ENCODE measurements around the genes LRRC47, HES3 and GPR153.

GRCh38 chr1:3156784-3157479 is 87.9 kb downstream of the PRDM16 start:
- PRO-cap: no peak

DNA sequence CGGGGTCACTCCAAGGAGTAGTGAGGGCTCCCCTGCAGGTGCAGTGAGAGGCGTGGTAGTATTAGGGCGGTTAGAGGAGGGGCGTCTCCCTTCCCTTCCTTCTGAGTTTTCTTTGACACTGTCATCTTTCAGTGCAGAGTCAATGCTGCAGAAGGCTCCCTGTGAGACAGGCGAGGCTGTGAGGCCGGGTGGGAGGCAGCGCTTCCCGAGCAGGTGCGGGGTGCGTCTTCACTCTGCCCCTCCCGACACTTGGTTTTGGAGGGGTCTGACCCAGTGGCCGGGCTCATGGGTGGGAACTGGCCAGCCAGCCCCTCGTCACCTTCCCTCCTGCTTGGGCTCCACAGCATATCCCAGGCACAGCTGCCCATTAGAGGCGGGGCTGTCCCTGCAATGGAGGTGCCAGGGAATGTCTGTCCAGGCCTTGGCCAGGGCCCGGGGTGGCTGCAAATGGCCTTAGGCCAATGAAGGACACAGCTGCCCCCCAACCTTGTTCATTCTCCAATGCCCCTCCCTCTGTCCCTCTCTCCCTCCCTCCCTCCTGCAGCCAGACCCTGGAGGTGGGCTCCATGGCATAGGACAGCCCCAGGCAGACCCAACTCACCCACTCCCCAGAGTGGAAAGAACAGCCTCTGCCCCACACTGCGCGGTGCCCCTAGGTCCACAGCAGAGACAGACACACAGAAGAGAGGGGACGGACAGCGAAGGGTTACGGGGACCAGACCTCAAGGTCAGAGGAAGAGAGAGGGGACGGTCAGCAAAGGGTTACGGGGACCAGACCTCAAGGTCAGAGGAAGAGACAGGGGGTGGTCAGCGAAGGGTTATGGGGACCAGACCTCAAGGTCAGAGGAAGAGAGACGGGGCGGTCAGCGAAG is 171.4 kb upstream of the ARHGEF16 start:
- PRO-cap: no peak

GRCh38 chr1:3355701-3356748 is 98.4 kb upstream of the ARHGEF16 start:
- PRO-cap: no peak

DNA sequence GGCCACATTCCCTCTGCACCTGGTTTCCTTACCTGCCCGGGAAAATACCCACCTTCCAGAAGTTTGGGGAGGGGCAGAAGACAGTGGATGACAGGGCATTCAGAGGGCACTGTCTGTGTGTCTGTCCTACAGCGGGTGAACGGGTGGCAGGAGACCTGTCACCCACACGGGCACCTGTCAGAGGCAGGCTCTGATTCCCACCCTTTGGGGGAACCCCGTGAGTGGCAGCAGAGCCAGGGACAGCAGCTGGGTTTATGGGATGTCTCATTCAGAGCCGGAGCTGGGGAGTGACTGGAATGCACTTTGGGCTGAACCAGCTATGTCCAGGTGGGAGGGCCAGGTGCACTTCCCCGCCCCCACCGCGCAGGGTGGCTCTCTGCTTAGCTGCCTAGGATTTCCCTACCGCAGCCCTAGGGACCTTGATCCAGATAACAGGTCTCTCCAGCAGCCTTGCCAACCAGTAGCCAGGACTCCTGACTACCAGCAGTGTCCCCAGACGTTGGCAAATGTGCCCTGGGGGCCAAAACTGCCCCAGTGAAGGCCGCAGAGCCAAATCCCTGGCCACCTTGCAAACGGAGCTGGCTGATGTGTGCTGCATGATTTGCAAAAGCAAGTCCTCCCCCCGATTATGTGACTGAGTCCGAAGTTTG is 2.2 kb downstream of the ARHGEF16 start:
- PRO-cap: no peak

DNA sequence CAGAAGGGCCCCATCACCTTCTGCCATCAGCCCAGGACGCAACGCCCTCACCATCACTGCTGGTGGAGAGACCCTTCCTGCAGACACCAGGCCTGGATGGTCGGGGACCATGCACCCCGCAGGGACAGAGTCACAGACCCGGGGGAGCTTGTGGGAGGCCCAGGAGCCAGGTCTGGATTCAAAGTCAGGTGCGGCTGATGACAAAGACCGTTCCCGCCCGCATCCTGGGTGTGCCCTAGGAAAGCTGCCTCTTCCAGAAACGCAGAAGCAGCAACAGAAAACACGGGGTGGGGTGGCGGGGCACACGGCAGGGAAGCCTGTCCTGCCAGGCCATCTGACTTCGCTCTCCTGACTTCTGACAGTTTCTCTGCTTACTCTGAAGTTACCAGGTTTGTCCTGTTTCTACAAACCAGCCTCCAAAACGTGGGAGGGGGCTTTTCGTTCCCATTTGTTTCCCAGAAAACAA is 49.8 kb downstream of the MEGF6 start:
- PRO-cap: no peak

DNA sequence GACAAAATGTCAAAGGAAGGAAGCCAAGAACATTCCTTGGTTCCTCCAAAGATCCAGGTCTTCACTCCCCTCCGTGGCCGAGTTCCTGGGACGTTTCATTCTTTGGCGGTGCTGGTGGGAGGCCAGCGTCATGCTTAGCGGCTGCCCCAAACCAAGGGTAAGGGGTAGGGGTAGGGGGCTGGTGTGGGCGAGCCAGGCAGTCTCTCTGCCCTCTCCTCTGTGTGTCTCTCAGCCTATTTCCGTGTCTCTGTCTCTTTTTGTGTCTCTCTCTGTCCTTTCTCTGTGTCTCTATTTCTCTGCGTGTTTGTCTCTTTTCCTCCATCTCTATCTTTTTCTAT is 49.4 kb downstream of the MEGF6 start:
- PRO-cap: no peak

- PRO-cap: no peak
Measured at GRCh38 chr1:3599561-3599846, 11.8 kb downstream of the MEGF6 start.

DNA sequence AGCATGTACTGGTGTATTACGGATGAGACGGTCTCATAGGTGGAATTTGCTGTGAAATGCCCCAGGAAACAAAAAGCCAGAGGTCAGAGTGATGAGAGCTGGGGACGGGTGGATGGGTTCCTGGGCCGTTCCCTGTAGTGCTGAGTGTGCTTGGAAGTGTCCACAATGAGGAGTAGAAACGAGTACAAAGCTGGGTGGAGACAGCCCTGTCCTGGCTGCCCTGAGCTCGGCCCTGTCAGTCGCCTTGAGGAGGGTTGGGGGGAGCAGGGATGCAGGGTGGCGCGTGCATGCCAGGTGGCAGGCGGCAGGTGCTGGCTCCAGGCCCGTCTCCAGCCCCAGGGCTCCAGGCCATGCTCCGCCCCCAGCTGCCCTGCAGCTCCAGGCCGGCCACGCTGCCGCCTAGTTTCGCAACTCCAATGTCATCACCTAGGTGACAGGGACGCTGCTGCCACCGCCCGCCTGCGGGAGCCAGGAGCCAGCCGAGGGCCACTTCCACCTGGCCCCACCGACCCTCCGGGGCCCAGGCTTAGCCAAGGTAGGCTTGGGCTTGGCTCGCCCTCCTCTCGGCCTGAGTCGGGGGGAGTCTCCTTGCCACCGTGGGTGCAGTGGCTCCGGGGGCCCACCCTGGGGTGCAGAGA is 16.4 kb downstream of the TP73 start:
- PRO-cap: no peak

DNA sequence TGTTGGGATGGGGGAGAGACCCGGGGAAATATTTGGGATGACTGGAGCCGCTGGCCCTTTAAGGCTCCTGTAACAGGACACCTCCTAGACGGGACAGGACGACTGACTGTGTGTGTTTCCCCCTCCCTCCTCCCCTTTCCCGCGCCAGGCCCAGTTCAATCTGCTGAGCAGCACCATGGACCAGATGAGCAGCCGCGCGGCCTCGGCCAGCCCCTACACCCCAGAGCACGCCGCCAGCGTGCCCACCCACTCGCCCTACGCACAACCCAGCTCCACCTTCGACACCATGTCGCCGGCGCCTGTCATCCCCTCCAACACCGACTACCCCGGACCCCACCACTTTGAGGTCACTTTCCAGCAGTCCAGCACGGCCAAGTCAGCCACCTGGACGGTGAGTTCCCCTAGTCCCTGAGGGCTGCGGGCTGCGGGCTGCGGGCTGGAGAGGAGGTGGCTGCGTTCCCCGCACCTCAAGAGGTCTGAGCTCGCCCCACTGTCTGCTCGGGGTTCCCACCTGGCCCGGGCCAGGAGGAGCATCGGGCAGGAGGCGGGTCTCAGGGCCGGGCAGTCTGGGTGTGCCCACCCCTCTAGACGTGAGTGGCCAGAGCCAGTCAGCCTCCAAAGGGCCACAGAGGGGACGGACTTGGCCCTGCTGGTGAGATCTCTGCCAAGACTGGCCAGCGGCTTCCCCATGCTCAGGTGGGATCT is 44.7 kb upstream of the CCDC27 start:
- PRO-cap: no peak

DNA sequence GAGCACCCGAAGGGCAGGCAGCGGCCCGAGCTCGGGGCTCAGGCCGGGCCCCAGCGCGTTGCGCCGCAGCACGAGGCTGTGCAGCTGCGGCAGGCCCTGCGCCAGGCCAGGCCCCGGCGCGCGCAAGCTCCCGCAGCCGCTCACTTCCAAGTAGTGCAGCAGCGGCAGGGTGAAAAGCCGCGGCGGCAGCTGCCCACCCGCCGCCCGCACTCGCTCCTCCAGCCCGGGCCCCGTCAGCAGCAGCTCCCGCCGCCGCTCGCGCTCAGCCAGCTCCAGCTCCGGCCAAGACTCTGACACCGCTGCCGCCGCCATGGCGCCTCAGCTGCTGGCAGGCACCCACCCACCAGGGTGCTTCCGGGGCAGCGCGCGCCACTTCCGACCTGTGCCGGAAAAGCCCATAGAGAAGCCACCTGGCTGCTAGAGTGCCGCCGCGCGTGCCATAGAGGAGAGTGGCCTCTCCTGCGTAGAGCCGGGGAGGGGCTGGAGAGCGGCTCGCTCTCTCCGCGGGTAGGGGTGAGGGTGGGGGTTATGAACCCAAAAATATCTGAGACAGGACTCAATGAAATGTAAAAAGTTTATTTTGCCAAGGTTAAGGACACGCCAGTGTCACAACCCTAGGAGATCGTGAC is at the start of gene LRRC47:
Gene LRRC47, minus strand, starts transcription at position 334 of the 629 bp plus-strand sequence.
- PRO-cap: bidirectional peak, plus-strand start at position 466 of the sequence, minus-strand start at position 292 of the sequence

- PRO-cap: no peak
Measured at GRCh38 chr1:3811210-3811815, 15.0 kb upstream of the LRRC47 start.

DNA sequence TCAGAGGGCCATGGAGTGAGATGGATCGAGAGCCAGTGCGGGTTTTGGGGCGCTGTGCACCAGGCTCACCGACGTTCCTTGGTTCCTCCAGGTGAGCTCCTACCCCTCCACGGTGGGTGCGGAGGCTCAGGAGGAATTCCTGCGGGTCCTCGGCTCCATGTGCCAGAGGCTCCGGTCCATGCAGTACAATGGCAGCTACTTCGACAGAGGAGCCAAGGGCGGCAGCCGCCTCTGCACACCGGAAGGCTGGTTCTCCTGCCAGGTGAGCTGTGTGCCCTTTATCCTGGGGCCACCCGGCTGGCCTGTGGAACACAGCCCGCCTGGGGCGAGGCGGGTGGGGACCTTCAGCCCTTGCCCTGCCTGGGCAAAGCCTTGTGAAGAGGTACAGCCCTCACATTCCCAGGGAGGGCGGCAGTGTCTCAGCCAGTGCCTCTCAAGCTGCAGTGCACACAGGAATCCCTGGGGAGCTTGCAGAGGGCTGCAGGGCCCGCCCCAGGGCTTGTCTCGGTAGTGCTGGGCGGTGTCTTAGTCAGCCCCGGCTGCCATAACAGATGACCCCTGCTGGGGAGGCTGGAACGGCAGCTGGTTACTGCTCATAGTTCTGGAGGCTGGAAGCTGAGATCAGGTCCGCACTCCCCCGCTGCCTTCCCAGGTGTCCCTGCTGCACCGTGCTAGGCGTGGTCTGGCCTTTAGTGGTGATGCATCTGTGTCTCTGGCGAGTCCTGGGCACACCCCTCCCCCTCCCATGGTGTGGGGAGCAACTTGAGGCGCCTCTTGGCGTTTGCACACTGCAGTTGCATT is 12.4 kb downstream of the DFFB start:
- PRO-cap: no peak

DNA sequence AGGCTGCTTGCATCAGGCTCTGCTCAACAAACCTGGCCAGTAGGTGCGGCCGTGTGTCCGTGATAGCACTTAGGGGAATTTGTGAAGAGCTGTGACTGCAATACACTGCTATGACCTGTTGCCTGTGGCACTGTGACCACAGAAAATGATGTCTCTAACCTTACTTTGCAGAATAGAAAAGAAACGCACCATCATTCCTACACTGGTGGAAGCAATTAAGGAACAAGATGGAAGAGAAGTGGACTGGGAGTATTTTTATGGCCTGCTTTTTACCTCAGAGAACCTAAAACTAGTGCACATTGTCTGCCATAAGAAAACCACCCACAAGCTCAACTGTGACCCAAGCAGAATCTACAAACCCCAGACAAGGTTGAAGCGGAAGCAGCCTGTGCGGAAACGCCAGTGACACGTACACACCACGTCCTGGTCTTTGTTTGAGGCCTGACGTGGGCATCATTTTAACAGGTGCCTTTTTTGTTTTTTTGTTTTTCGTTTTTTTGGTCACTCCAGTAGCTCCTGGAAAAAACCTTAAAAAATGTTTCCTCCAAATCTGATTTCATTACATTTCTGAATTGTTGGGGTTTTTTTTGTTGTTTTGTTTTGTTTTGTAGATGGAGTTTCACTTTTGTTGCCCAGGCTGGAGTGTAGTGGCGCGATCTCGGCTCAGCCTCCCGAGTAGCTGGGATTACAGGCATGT is 16.6 kb downstream of the C1orf174 start:
- PRO-cap: no peak

DNA sequence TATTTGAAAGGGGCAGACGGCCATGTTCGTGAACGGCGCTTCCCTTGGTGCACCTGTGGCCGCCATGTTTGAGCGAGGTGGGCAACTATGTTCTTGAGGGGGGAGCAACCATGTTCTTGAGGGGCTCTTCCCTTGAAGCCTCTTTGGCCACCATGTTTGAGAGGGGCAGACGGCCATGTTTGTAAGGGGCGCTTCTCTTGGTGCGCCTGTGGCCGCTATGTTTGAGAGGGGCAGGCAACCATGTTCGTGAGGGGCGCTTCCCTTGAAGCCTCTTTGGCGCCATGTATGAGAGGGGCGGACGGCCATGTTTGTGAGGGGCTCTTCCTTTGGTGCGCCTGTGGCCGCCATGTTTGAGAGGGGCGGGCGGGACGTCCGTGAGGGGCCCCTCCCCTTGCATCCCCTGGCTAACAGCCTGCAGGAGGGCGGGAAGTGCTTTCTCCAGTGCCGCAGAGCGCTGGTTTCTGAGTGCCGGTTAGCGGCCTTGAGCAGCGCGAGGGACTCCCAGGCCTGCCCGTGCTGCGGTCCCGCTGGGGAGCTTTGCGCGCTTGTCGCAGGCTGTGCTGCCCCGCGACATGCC is 571 bp upstream of the C1orf174 start:
- PRO-cap: bidirectional peak, plus-strand start at position 417 of the sequence, minus-strand start at position 275 of the sequence

DNA sequence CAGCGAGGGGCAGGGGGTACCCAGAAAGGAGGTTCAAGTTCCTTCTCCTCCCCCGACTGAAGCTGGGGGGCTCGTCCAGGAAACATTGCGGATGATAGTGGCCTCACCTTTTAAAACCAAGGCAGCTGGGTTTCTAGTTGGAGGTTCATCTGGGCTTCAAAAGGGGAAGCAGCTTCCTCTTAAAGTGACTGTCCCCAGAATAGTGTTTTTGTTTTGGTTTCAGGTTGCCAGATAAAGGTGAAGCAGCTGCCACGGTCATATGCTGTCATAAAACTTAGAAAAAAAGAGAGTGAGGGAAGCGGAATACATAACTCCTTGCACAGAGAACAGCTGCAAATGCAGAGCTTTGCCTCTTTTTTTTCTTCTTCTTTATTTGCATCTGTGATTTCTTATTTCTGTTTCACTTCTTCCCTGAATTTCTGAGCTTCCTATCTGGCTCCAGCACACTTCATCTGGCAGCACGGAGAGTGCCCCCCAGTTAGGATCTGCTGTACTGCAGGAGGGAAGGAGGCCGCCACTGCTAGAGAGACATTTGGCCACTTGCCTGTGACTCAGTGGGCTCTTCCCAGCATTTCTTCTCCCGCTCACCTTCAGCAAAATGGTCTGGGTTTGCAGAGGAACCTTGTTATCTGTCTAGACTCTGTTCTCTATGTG is 142.1 kb downstream of the AJAP1 start:
- PRO-cap: no peak

- PRO-cap: no peak
Measured at GRCh38 chr1:5856355-5856847, 135.8 kb downstream of the NPHP4 start.

DNA sequence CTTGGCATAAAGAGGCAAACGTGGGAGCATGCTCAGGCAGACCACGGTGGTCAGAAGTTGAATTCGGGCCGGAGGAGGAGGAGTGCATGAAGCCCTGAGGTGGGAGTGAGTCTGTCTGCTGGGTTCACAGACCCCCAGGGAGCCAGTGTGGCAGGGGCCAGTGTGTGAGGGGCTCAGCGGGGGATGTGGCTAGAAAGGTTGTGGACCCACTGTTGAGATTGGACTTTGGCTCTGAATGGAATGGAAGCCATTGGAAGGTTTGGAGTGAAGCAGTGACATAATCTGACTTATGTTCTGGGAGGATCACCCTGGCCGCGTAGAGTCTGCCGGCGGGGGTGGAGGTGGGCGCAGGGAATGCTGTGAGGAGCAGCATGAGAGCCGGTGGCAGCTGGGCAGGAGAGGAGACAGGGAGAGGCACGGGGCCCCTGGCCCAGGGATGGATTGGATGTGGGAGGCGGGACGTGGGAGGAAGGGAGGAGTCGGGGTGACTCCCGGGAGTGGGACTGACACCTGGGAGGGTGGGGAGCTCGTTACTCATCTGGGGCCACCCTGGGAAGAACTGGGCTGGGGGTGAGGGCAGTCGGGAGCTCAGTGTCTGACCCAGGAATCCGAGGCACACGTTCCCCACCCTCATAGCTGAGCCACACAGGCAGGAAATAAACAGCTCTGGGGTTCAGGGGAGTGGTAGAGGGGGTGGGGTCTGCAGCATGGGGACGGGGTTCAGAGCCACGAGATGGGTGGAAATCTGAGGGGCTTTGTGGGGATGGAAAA is 10.4 kb upstream of the KCNAB2 start:
- PRO-cap: no peak

DNA sequence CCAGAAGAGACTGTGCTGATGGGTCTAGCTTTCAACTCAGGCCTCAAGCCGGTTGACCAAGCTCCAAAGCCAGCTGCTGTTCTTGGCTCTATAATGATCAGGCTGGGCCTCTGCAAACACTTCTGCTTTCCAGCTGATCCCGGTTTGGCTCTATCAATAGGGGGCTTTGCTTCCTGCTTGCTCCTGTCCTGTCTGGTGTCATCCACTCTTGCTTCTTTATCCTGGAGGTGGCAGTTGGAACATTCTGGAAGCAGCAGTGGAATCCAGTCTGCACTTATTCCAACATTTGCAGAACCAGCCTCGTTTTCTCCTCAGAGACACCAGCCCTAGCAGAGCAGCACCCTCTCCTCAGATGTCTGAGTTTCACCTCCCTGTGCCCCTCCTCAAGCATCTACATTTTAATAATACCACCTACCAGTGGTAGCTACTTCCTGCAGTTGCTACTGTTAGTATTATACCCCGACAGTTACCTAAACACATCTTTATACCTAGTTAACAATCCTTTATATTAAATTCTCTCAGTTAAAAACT is 1.2 kb upstream of the RPL22 start:
- PRO-cap: no peak

DNA sequence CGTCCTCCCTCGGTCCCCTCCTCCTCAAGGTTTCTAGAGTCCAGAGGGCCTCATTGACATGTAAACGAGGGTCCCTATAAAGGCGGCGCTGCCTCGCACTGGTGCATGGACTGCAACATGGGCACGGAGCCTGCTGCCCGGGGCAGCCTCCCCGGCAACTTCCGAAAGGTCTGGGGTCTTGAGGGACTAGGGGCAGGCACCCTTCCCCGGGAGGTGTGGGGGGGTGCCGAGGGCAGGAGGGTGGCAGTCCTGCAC is at the start of gene HES3:
Gene HES3, plus strand, starts transcription at position 106 of the 255 bp plus-strand sequence.
- PRO-cap: no peak

GRCh38 chr1:6260962-6262110 is at the start of gene GPR153:
Gene GPR153, minus strand, starts transcription at chr1:6261098.
- PRO-cap: bidirectional peak, plus-strand start at chr1:6261227, minus-strand start at chr1:6261082